Skeletal muscle tissue (tissue), 7 donors: ENCODE results near the gene MEX3B.

DNA sequence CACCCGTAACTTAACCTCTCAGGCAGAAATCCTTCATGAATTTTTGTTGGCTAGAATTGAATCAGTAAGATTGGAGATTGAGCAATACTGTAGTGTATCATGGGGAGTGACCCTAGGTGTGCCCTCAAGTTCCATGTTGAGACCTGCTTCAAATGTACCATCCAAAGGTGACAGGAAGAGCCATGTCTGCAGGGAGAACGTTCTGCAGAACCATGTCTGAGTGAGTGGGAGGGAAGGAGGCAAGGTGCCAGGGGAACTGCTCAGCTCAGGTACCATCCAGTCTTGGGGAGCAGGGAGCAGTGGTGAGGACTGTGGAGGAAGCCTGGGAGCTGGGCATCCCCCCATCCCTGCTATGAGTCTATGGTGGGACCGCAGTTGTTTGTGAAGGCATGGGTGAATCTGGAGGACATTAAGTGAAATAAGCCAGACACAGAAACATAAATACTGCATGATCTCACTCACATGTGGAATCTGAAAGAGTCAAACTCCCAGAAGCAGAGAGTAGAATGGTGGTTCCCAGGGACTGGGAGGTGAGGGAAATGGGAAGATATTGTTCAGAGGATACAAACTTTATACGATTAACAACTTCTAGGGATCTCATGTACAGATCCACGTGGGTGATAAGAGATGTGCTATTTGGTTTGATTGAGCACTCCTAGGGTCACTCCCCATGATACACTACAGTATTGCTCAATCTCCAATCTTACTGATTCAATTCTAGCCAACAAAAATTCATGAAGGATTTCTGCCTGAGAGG lies 23.3 kb downstream of the CFAP161 start:
- PRO-cap, 3 experiments = no peak in any of the 3 experiments
- RAMPAGE, long total RNA = no peak
- RRBS, 2 experiments = no CpG with 5 or more reads among the region's 5 CpGs

- PRO-cap, 3 experiments = no peak in any of the 3 experiments
- RAMPAGE, long total RNA = no peak
- RRBS, 2 experiments = no CpG with 5 or more reads among the region's 3 CpGs
Measured at GRCh38 chr15:81183530-81183857, 13.2 kb upstream of the IL16 start.

DNA sequence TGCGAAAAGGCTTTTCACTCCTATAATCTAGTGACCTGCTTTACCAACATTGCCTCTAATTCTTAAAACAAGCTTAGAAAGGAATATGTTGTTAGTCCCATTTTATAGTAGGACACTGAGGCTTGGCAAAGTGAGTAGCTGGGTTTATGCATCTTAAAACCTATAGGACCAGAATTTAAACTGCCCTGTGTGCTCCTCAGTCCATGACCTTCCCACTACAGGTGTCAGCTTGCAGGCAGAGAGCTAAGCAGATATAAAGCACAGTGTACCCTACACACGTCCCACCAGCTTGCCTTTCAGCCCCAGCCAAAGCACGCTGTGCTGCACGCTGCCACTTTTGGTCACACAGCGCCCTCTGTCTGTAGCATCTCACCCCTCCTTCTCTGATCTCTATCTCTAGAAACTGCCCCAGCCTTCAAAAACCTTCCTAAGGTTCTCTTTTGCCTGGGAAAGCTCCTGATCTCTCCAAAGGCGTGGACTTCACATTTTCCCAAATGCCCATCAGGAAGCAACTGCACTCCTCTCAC lies 57.6 kb downstream of the STARD5 start:
- PRO-cap, 3 experiments = no peak in any of the 3 experiments
- RAMPAGE, long total RNA = no peak
- RRBS, 2 experiments = no CpG with 5 or more reads among the region's 6 CpGs

GRCh38 chr15:81302625-81303386 lies 21.1 kb downstream of the STARD5 start:
- PRO-cap, 3 experiments = no peak in any of the 3 experiments
- RAMPAGE, long total RNA = no peak
- RRBS, 2 experiments = no CpG with 5 or more reads among the region's 7 CpGs

- PRO-cap, 3 experiments = no peak in any of the 3 experiments
- RAMPAGE, long total RNA = no peak
- RRBS, 2 experiments = no CpG with 5 or more reads among the region's 3 CpGs
Measured at GRCh38 chr15:81385476-81385836, 11.4 kb upstream of the TMC3 start.

GRCh38 chr15:81419283-81419966 lies 45.4 kb upstream of the TMC3 start:
- PRO-cap, 3 experiments = no peak in any of the 3 experiments
- RAMPAGE, long total RNA = no peak
- RRBS, 2 experiments = no CpG with 5 or more reads among the region's 9 CpGs

DNA sequence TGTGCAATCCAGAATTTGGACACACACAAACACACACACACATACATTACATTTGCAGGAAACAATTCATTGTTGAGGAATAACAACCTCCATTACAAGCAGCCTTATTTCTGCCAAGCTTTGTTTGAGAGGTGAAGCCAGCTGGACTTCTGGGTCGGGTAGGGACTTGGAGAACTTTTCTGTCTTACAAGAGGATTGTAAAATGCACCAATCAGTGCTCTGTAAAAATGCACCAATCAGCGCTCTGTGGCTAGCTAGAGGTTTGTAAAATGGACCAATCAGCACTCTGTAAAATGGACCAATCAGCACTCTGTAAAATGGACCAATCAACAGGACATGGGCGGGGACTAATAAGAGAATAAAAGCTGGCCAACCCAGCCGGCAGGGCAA lies 81.1 kb downstream of the MEX3B start:
- PRO-cap, 3 experiments = no peak in any of the 3 experiments
- RAMPAGE, long total RNA = no peak
- RRBS, 2 experiments = no CpG with 5 or more reads among the region's 4 CpGs

DNA sequence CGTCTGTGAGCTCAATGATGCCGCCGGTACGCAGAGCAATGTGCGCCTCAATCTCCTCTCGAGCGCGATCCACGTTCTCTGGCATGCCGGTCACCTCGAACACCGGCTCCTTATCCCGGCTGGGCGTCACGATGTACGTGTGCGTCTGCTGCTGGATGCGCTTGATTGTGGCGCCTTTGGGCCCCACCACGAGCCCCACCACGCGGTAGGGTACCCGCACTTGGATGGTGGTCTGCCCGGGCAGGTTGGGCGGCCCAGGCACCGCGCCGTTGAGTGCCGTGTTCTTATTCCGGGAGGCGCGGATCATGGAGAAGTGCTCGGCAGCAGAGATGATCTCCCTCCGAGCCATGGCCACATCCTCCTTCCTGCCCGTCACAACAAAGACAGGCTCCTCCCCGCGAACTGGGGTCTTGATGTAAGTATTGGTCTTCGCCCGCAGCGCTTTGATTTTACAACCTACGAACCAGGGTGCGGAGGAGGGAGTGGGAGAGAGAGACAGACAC lies 1.6 kb downstream of the MEX3B start:
- PRO-cap, 3 experiments = peak in 3 of 3 experiments; most common minus-strand start position 85 of the sequence (in 3)
- RAMPAGE, long total RNA = no peak
- RRBS, 2 experiments = 20 to 28% methylated on average over 24 of the region's 42 CpGs

- PRO-cap, 3 experiments = peak in 2 of 3 experiments; most common plus-strand start chr15:82044827 (in 1)
- RAMPAGE, long total RNA = no peak
- RRBS, 2 experiments = 4% methylated on average over 2 of the region's 50 CpGs; no CpG with 5 or more reads in 1 of the 2 experiments
Measured at GRCh38 chr15:82044661-82045413, 981 bp downstream of the MEX3B start.

- PRO-cap, 3 experiments = peak in 3 of 3 experiments; most common plus-strand start chr15:82046318 (in 1); most common minus-strand start chr15:82046143 (in 2)
- RAMPAGE, long total RNA = no peak
- RRBS, 2 experiments = 2 to 4% methylated on average over 39 of the region's 59 CpGs
Measured at GRCh38 chr15:82045947-82046558, at the start of gene MEX3B. Gene MEX3B (minus strand): TSS chr15:82046018.

GRCh38 chr15:82535527-82536024 lies 4.7 kb downstream of the RPS17 start:
- PRO-cap, 3 experiments = no peak in any of the 3 experiments
- RAMPAGE, long total RNA = no peak
- RRBS, 2 experiments = no CpG with 5 or more reads among the region's 6 CpGs

DNA sequence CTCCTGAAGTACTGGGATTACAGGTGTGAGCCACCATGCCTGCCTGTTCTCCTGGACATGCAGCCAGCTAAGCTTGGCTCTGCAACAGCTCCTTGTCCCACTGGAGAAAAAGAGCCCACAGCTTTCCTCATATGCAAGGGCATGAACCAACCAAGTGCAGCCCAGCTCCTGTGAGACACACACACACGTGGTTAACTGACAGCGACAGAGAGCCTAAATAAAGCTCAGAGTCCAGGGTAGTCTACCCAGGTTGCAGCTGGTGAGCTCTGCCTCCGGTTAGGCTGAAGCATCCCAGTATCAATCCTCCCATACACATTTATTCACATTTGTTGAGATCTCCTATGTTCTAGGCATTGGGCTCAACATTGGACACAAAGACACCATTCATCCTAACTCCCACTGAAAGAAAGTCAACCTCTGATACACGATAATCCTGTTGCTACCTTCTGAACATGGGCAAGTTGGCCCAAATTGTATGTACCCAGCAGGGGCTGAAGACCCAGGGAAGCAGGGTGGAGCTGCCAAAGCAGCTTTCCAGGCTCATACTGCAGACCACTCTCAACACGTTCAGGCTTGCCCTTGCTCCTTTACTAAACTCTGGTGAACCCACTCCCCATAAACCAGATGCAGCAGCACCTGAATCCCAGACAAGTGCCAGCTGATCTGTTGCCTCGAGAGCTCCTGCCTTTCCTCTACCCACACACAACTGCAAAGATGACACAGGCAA lies 4.1 kb downstream of the RPS17 start:
- PRO-cap, 3 experiments = no peak in any of the 3 experiments
- RAMPAGE, long total RNA = no peak
- RRBS, 2 experiments = no CpG with 5 or more reads among the region's 6 CpGs

- PRO-cap, 3 experiments = no peak in any of the 3 experiments
- RAMPAGE, long total RNA = no peak
- RRBS, 2 experiments = 9 to 16% methylated on average over 8 to 11 of the region's 40 CpGs
Measured at GRCh38 chr15:82648213-82648978, 1.2 kb upstream of the CPEB1 start.

DNA sequence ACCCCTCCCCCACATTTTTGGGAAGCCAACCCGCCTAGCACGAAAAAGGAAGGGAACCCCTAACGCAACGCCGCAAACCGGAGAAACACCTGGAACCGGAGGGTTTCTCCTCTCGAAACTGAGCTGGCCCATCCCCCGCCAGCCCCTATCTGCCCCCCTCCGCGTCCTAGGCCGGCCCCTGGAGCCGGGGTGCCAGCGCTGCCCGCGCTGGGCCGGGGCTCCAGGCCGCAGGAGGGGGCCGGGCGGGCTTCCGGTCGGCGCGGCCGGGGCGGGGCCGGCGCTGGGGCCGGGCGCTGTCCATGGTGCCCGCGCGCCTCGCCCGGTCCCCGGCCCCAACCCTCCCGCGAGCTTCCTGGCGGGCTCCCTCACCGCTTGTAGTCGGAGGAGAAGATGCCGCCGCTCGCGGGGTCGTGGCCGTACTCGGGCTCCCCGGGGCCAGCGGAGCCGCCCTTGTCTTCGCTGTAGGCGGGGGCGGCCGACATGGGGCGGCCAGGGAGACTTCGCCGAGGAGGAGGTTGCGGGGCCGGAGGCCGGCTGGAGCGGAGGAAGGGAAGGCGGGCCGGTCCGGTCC lies 365 bp downstream of the AP3B2 start:
- PRO-cap, 3 experiments = no peak in any of the 3 experiments
- RAMPAGE, long total RNA = no peak
- RRBS, 2 experiments = 2 to 3% methylated on average over 15 to 23 of the region's 65 CpGs

- PRO-cap, 3 experiments = no peak in any of the 3 experiments
- RAMPAGE, long total RNA = no peak
- RRBS, 2 experiments = no CpG with 5 or more reads among the region's 5 CpGs
Measured at GRCh38 chr15:82823056-82823373, 13.6 kb downstream of the WHAMM start.

DNA sequence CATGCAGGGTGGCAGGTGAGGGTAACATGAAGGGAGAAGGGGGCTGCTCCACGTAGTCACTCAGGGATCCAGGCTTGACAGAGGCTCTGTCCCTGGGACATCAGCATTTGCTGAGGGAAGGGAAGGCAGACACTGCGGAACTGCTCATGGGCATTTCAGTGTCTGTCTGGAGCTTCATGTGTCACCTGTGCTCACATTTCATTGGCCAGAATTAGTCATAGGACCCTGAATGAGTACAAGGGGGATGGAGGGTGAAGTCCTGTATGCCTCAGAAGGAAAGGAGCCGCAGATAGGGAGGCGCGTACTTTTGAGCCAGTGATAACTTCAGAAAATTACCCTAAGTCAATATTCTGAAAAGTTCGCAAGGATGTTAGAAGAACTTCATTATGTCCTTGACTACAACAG lies 34.5 kb downstream of the WHAMM start:
- PRO-cap, 3 experiments = no peak in any of the 3 experiments
- RAMPAGE, long total RNA = no peak
- RRBS, 2 experiments = no CpG with 5 or more reads among the region's 6 CpGs

GRCh38 chr15:82933616-82934060 lies 18.9 kb downstream of the HOMER2 start:
- PRO-cap, 3 experiments = no peak in any of the 3 experiments
- RAMPAGE, long total RNA = no peak
- RRBS, 2 experiments = no CpG with 5 or more reads among the region's 8 CpGs

- PRO-cap, 3 experiments = no peak in any of the 3 experiments
- RAMPAGE, long total RNA = no peak
- RRBS, 2 experiments = no CpG with 5 or more reads among the region's 7 CpGs
Measured at GRCh38 chr15:82935072-82935714, 17.3 kb downstream of the HOMER2 start.

GRCh38 chr15:82935715-82936699 lies 16.5 kb downstream of the HOMER2 start:
- PRO-cap, 3 experiments = no peak in any of the 3 experiments
- RAMPAGE, long total RNA = no peak
- RRBS, 2 experiments = no CpG with 5 or more reads among the region's 12 CpGs

- PRO-cap, 3 experiments = peak in 1 of 3 experiments; most common minus-strand start chr15:82945037 (in 1)
- RAMPAGE, long total RNA = no peak
- RRBS, 2 experiments = no CpG with 5 or more reads among the region's 5 CpGs
Measured at GRCh38 chr15:82944861-82945259, 7.7 kb downstream of the HOMER2 start.